ENCODE data around the gene MEX3D.

DNA sequence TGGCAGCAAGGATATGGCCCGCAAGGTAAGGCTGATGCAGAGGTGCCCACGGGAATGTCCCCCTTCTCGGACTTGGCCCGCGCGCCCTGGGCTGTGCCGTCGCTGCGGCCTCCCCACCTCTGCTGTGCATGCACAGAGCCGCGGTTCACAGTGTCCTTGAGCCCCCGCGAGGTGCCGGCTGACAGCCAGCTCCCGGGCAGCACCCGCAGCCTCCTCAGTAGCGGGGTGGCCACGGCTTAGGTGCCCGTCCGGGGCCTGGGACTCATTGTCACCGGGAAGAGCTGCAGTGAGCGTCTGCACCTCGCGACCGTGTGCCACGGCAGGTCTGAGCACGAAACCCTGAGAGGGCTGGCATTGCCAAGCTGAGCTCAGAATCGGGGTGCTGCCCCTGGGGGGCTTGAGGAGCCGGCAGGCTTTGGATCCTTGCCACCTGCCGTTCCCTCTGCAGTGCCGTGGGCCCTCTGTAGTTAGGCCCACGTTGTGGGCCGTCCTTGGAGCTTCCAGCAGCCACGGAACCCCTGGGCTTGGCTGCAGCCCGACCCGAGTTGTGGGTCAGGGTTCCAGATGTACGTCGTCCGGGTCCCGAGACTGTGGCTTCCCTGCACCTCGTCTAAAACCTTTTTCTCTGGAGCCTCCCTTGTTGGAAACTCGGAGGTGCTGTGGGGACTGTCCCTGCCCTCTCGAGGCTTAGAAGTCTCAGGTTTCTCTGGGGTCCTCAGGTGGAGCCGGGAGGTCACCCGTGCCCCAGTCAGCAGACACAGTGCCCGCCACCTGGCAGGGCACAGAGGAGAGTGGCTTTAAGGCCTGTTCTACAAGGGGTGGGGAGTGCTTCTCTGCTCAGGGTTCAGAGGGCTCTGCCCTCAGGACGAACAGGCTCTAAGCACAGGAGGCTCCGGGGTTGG, 9.0 kb upstream of the RPS15 start:
- PRO-cap = no peak

GRCh38 chr19:1468878-1469295, 10.1 kb downstream of the C19orf25 start:
- PRO-cap = no peak

GRCh38 chr19:1507579-1508598, 4.9 kb downstream of the ADAMTSL5 start:
- PRO-cap = no peak

- PRO-cap = no peak
Observed at GRCh38 chr19:1567398-1567723, 764 bp downstream of the MEX3D start.

GRCh38 chr19:1567724-1568783, at the start of gene MEX3D:
MEX3D (minus strand) TSS chr19:1568325.
- PRO-cap = unidirectional peak, minus-strand start at chr19:1568132; unidirectional peak, minus-strand start at chr19:1568367

GRCh38 chr19:1592092-1592585, 526 bp downstream of the MBD3 start:
- PRO-cap = bidirectional peak, plus-strand start at chr19:1592467, minus-strand start at chr19:1592341

GRCh38 chr19:1643318-1643852, 9.0 kb downstream of the TCF3 start:
- PRO-cap = no peak

DNA sequence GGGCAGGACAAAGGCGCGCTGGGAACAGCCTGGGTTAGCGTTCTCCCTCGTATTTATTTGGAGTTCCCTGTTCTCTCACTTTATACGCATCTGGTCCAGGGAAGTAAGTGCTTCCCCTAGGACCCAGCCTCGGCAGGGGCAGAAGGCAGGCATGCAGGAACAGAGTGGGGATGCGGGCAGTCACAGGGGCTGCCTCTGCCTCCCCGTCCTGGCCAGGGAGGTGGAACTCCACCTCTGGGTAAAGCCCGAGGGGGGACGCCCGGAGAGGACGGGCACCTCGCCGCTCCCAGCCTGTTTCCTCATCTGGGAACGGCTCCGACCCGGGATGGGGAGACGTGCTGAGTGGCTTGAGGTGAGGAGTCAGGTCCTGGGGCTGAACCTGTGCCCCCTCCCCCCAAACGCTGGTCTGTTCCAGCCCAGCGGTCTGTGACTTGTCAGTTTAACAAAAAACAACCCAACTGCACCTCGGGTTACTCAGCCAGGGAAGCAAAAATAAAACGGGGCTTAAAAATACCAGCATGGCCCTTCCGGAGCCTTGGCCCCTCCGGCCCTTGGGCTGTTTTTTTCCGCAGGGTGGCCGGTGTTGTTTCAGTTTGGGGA, 4.2 kb downstream of the TCF3 start:
- PRO-cap = no peak

DNA sequence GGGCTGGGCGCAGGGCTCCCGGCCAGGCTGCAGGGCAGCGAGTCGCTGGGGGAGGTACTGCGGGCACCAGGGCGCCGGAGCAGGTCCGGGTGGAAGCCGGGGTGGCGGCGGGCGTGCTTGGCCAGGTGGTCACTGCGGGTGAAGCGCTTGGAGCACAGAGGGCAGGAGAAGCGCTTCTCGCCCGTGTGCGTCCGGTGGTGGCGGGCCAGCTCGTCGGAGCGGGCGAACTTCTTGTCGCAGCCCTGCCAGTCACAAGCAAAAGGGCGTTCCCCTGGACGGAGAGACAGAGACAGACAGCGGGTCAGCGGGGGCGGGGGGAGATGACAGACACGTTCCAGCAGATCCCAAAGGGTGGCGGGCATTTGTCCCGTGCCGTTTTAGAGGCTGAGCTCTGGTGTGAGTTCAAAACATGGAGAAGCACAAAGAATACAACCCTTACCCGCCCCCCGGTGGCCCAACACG, 6.2 kb upstream of the REXO1 start:
- PRO-cap = no peak

DNA sequence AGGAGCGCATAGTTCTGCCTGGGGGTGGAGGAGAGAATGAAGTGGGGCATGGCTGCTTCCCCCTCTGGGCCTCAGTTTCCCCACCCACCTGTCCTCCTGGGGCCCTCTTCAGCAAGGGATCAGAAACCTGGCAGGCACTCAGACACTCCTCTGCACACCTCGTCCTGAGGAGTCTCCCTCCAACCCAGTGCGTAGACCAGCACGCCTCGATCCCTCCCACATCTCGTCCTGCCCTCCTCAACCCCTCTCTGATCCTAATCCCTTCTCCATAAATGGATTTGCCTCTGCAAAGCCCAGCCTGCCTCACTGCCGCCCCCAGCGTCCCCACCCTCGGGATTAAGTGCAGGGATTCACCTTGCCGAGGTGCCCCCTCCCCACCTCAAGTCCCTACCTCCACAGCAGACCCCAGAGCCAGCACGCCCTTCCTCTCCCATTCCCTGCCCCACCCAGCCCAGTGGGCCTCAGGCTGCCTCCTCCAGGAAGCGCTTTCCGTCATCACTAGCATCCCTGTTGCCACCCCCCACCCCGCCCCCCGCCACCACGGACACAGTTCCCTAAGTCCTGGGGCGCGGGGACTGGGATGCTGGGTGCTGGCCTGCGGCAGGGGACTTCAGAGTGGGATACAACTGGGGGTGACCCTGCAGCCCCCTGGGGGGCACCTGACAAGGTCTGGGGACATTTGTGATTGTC, 4.1 kb downstream of the KLF16 start:
- PRO-cap = no peak

GRCh38 chr19:1935527-1936557, 5.1 kb upstream of the CSNK1G2 start:
- PRO-cap = no peak

DNA sequence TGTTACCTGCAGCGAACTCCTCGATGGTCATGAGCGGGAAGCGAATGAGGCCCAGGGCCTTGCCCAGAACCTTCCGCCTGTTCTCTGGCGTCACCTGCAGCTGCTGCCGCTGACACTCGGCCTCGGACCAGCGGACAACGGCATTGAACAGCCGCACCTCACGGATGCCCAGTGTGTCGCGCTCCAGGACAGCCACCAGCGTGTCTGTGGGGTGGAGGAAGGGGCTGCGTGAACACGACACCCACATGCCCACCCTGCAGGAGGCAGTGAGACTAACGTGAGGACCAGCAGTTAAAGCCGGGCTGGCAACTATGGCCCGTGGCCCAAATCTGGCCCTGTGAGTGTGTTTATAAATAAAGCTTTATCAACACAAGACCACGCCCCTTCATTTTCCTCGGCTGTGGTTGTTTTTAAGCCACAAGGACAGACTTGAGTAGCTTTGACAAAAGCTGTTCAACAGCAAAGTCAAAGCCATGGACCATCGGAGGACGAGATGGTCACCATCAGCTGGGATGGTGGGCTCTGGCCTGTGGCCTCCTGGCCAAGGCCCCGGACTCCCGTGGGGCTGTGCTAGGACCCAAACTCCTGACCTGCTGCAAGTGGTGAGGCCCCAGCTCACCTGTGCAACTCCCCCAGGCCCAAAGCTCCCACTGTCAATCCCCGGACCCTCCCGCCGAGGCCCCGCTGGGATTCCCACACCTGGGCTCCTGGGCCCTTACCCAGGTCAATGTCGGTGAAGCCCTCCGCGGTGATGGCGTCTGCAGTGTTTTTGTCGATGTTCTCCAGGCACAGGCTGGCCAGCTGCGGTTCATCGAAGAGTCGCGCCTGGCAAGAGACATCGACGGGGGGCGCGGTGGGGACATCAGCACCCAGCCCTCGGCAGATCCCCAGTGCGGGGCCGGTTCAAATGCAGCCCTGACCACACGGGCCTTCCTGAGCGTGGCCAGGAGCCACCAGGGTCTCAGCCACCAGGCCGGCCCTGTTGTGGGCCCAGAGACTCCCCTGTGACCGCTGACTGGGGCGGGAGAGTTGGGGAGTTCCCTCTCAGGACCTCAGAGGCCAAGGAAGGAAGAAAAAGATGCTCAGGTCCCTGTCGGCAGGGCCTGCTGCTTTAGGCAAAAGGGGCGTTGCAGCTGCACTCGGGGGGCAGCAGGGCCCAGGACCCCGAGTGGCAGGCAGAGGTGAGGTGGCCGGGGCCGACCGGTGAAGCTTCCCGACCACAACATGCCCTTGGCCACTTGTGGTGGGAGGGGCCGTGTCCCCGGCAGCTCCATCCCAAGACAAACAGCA, 25.1 kb downstream of the BTBD2 start:
- PRO-cap = no peak

- PRO-cap = no peak
Observed at GRCh38 chr19:2040312-2041035, 10.6 kb downstream of the MKNK2 start.

GRCh38 chr19:2041049-2041667, 9.9 kb downstream of the MKNK2 start:
- PRO-cap = no peak

DNA sequence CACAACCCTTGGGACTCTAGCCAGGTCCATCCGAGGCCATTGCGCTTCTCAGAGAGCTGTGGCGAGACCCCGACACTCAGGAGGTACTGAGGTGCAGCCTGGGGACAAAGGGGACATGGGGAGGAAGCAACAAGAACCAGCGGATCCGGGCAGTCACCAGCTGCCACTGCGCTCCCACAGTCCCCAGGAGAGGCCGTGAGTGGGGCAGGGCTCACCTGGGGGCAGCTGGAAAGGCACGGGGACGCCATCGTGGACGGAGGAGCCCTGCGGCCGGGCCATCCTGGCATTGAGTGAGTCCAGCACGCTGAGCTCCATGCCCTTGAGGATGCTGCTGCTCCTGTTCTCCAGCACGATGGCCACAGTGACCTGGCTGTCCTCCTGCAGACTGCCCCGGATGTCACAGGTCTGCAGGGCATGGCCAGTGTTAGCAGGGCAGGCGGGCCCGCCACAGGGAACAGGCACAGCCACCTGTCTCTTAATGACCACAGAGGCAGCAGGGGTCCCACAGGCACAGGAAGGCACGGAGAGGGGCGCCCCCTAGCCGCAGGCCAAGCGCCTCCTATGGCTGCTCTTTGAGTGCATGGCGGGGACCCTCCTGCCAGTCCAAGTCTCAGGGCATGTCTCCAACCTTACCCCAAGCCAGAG, 13.9 kb downstream of the IZUMO4 start:
- PRO-cap = no peak

DNA sequence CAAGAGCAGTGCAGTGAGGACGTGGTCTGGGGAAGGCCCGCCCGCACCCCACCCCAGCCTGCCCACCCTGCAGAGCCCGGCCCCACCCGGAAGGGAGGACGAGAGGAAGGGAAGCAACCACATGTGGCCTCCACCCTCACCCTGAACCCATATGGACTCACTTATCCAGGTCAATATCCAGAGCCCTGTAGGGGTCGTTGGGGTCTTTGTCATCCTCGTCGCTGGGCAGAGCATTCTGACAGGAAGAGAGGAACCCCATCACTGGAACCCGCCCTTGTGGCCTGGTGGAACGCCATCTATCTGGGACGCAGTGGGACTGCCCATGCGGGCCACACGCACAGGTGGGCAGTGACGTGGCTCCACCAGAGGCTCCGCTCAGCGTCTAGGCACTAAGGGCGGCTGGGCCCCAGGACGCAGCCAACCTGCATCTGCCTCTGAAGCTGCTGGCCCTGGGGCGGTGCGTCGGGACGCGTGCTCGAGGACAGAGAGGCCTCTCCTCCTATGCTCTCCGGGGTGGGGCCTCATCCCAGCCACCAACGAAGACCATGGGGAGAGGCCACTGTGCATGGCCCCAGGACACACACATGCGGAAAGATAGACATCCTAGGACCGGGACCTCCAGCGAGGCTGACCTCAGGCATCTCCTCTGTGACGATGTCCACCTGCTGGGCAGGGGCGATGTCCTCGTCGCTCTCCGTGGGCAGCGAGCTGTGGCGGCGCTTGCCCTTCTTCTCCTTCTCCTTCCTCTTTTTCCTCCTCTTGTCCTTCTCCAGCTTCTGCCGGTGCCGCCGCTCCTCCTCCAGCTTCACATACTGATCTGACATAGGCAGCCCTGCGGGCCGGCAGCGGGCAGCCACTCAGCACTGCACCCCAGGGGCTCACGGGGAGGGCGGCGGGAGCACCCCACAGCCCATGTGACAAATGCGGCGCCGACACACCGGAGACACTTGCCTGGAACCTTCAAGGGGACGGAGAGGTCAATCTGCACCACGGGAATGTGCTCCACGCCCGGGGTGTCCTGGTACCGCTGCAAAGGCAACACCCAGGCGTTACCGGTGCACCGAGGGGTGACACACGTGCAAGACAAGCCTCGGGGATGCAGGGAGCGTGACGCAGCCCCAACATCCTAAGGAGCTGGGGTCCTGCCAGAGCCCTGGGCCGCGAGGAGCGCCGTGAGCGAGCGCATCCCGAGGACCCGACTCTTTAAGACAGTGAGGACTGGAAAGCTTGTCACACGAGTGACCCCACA, 18.3 kb downstream of the IZUMO4 start:
- PRO-cap = no peak

GRCh38 chr19:2130316-2131133, 20.8 kb downstream of the AP3D1 start:
- PRO-cap = no peak

DNA sequence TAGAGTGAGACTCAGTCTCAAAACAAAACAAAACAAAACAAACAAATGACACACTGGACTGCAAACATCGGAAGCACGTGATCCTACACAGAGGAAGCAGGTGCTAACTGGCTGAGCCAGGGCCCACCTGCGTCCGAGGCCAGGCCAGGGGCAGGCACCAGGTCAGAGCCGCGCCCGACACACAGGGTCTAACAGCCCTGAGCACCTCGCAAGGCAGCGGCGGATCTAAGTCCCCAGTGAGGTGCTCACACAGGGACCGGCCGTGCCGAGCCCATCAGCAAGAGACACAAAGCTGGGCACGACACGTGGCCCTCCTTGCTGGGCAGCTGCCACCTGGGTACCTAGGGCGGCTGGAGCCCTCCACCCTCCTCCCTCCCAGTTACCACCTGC, 15.9 kb downstream of the AP3D1 start:
- PRO-cap = no peak

DNA sequence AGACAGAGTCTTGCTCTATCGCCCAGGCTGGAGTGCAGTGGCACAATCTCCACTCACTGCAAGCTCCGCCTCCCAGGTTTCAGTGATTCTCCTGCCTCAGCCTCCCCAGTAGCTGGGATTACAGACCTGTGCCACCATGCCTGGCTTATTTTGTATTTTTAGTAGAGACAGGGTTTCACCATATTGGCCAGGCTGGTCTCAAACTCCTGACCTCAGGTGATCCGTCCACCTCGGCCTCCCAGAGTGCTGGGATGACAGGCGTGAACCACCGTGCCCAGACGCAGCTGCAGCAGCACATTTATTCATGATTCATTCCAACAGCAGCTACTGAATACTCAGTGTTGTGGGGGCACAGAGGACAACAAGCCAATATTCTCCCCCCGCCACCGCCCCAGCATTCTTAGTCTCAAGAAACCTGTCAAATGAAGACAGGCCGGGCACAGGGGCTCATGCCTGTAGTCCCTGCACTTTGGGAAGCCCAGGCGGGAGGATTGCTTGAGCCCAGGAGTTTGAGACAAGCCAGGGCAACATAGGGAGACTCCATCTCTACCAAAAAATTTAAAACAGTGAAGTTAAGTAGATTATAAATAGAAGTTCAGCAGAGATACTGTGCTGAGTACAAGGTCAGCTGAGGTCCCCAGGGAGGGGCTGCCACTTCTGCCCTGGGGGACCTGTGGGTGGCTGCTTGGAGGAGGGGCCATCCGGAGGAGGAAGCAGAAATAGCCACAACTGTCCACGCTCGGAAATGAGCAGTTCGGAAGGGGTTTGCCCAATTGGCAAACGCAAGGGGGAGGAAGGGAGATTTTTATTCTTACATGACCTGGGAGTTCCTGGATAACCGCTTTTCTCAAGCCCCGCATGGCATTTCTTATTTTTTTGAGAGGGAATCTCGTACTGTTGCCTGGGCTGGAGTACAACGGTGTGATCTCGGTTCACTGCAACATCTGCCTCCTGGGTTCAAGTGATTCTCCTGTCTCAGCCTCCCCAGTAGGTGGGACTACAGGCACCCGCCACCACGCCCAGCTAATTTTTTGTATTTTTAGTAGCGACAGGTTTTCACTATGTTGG, 4.4 kb downstream of the DOT1L start:
- PRO-cap = no peak

GRCh38 chr19:2170138-2170733, 6.5 kb downstream of the DOT1L start:
- PRO-cap = no peak